Measurements from ENCODE around the genes PRKCD, CACNA2D3 and ERC2.

DNA sequence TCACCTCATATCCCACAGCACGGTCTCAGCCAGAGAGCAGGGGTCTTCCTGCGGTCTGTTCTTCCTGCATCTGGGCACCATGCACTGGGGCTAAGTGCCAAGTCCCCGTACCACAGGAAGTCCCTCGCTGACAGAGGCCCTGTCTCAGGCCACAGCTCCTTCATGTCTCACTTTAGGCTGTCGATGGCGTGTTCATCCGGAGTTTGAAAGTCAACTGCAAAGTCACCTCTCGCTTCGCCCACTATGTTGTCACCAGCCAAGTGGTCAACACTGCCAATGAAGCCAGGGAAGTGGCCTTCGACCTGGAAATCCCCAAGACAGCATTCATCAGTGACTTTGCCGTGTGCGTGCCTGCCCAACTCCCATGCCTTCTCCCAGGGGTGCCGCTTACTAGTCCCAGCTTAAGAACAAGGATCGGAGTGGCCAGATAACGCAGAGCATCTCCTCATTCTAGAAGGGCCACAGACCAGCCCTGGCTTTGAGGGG lies 808 bp downstream of the ITIH1 start:
- CAGE, long polyA plus RNA = no peak
- RRBS = no CpG with 5 or more reads among the region's 15 CpGs

GRCh38 chr3:52800805-52801363 lies 6.3 kb downstream of the ITIH3 start:
- CAGE, long polyA plus RNA = no peak
- RRBS = 96% methylated on average over 4 of the region's 11 CpGs

DNA sequence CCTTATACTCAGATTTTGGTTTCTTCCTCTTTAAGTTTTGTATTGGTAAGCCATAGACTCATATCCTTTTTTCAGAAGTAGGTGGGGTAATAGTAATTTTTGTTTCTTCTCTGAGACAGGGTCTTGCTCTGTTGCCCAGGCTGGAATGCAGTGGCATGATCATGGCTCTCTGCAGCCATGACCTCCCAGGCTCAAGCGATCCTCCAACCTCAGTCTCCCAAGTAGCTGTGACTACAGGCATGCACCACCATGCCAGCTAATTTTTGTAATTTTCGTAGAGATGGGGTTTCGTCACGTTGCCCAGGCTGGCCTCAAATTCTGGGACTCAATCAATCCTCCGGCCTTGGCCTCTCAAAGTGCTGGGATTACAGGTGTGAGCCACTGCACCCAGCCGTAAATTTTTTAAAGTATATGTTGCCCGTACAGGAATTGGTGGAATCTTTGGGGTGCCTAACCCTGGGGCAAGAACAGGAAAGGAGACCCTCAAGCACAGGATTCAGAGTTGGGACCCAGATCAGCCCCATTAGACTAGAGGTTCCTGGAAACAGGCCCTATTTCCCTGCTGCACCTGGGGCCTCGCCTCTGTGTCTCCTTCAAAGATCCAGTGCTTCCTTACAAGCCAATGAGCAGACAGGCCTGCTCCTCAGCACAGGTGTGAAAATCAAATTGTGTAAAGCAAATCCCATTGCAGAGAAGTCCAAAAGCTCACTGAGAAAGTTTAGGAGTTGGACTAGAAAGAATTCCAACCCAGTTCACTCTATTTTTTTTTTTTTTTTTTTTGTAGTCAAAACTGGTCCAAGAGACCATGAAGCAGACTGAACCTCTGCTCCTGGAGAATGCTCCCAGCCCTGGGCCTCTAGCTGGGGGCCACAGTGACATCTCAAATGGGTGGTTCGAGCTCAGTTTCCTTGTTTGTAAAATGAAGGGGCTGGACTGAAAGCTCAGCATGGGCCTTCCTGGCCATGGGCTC lies 17.9 kb downstream of the ITIH3 start:
- CAGE, long polyA plus RNA = no peak
- RRBS = no CpG with 5 or more reads among the region's 9 CpGs

- CAGE, long polyA plus RNA = no peak
- RRBS = 2% methylated on average over 9 of the region's 23 CpGs
These were observed 250 bp downstream of the SFMBT1 start for GRCh38 chr3:53045753-53045892.

GRCh38 chr3:53084185-53085153 lies 38.6 kb upstream of the SFMBT1 start:
- CAGE, long polyA plus RNA = no peak
- RRBS = no CpG with 5 or more reads among the region's 13 CpGs

DNA sequence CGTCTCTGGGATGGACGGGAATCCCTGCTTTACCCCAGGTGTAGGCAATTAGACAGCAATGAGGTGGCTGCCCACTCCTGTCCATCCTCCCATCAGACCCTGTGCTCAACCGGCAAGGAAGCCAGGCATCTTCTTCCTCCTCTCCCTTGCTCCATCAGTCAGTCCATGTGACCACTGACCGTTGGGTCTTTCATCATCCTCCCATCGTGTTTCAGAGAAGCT lies 8.9 kb upstream of the PRKCD start:
- CAGE, long polyA plus RNA = no peak
- RRBS = no CpG with 5 or more reads among the region's 5 CpGs

- CAGE, long polyA plus RNA = no peak
- RRBS = 1% methylated on average over 54 of the region's 109 CpGs
These were observed at the start of gene PRKCD for GRCh38 chr3:53160957-53161872. PRKCD (plus strand) TSS chr3:53161209.

GRCh38 chr3:53162153-53162691 lies 1.2 kb downstream of the PRKCD start:
- CAGE, long polyA plus RNA = no peak
- RRBS = no CpG with 5 or more reads among the region's 14 CpGs

DNA sequence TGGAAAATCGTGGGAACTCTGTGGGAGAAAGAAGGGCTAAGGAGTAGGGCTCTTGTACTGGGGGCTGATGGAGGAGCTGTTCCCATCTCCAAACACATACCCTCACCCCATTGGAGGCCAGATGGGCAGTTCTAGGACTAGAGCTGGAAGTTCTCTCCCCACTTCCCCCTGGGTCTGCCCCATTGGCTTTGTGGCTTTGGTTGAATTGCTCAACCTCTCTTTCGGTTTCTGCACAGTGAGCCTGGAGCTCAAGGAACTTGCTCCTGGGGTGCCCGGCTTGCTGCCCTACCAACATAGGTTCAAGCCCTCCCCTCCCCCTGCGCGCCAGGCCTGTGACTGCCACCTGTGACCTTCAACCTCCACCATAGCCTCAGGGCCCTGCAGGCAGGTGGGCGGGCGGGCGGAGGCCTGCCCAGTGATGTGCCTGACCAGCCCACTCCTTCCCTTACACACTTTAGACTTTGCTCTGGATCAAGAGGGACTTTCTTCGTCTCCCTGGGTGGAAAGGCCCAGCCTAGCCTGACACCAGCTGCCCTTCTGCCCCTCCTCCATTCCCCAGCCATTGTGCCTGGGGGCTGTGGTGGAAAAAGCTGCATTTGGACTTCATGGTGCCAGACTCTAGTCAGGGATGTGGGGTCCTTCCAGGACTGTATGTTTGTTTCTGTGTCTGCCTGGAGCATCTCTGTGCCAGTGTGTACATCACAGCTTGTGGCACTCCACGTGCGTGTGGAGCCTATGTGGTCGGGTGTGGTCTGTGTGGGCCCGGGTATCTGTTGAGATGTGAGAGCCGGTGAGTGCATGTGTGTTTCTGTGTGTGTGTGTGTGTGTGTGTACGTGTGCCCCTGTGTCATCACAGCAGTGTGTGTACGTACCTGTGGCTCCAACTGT lies 9.4 kb downstream of the PRKCD start:
- CAGE, long polyA plus RNA = no peak
- RRBS = no CpG with 5 or more reads among the region's 16 CpGs

GRCh38 chr3:53179381-53180048 lies 18.5 kb downstream of the PRKCD start:
- CAGE, long polyA plus RNA = no peak
- RRBS = no CpG with 5 or more reads among the region's 26 CpGs

DNA sequence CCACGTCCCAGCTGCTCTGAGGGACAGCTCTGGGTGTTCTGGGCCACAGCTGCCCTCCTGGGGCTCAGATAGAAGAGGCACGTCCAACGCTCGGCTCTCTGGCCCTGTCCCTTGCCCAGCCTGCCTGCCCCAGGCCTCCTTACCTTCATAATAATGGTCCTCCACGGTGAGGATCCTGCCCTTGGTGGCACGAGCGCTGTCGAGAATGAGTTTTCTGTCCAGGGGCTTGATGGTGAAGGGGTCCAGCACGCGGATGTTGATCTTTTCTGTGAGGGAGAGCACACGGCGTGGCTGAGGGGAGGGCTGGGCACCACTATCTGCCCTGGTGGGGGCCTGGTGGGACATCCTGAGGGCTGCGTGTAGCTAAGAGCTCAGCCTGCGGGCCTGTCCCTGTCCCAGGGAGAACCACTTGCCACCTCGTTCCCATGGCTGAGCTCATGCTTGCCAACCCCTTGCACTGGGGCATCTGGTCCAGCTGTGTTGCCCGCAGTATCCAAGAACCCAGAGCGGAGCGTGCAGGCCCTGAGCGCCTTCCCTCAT lies 29.1 kb downstream of the TKT start:
- CAGE, long polyA plus RNA = no peak
- RRBS = no CpG with 5 or more reads among the region's 19 CpGs

GRCh38 chr3:53346188-53346957 lies 970 bp downstream of the DCP1A start:
- CAGE, long polyA plus RNA = no peak
- RRBS = no CpG with 5 or more reads among the region's 17 CpGs

DNA sequence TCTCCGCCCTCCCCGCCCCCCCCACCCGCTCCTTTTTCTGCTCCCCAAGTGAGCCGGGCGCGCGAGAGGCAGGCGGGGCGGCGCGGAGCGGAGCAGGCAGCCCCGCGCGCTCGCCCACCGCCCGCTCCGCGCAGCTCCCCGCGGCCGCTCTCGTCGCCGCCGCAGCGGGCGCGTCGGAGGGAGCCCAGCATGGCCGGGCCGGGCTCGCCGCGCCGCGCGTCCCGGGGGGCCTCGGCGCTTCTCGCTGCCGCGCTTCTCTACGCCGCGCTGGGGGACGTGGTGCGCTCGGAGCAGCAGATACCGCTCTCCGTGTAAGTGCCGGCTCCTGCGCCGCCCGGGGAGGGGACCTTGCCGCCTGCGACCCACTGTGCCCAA lies at the start of gene CACNA2D3:
Gene CACNA2D3 (plus strand): TSS at position 28 of the 375 bp plus-strand sequence.
- CAGE, long polyA plus RNA = no peak
- RRBS = 2% methylated on average over 10 of the region's 59 CpGs

DNA sequence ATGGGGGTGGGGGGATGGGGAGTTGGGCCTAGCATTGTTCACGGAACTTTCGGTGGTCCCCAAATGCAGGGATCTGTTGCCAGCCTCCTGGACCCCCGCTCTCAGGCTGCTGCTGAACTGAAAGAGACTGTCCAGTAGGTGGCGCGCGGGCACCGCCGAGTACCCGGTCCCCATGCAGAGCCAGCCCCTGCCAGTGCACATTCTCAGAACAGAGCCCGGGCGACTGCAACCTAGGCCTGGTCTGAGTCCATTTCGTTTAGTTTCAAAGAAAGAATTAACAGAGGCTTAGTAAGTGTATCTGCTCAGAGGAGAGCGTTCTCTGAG lies 74.0 kb downstream of the LRTM1 start:
- CAGE, long polyA plus RNA = no peak
- RRBS = 6% methylated on average over 2 of the region's 13 CpGs

DNA sequence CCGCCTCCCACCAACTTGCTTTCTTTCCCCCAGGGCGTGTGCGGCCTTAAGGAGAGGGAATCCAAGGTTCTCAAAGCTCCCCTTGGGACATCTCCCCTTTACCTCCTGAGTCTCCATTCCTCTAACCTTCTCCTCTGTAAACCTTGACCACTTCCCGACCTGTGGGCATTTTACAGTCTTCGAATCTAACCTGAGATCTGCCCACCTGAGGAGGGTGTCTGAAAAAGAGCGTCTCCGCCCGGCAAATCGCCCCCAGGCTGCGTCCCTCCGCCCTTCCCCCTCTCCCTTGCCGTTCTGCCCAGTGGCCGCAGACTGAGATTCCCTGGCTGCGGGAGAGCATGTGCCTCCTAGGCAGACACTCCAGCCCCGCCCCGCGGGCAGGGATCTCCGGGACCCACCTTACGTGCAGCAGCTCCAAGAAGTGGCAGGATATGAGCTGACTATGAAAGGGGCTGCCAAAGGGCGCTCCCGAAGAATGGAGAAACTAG lies 2.6 kb upstream of the WNT5A start:
- CAGE, long polyA plus RNA = no peak
- RRBS = no CpG with 5 or more reads among the region's 21 CpGs

- CAGE, long polyA plus RNA = no peak
- RRBS = no CpG with 5 or more reads among the region's 5 CpGs
These were observed 110.7 kb upstream of the WNT5A start for GRCh38 chr3:55597747-55598264.

GRCh38 chr3:56468044-56468914 lies at the start of gene ERC2:
ERC2 (minus strand) TSS chr3:56468467.
- CAGE, long polyA plus RNA = no peak
- RRBS = 2% methylated on average over 29 of the region's 89 CpGs

DNA sequence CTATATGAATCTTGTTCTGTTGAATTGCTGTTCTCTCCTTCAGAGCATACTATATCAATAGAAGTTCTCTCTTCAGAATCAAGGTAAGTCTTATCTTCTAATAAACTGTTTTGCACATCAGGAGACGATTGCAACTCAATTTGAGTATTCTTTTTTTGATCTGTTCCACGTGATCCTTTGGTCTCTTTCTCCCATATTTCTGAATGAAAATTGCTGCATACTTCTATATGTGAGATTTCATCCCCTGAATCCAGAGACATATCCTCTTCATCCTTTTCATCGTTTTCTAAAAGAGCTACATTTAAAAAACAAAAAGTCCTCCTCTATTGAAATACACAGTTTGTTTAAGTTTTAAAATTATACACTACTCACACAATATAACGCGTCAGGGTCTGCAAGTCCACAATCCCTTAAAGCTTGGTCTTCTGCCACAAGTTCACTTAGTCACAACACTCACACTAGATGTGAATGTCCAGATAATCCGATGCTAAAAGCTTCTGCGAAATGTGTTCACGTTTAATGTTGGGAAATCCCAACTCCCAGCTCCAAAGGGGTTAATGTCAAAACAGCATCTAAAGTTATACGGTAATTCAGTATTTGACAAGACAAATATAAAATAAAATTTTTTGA lies 59.7 kb downstream of the TASOR start:
- CAGE, long polyA plus RNA = no peak
- RRBS = no CpG with 5 or more reads among the region's 9 CpGs

- CAGE, long polyA plus RNA = no peak
- RRBS = no CpG with 5 or more reads among the region's 4 CpGs
These were observed 42.2 kb upstream of the TASOR start for GRCh38 chr3:56725138-56725773.

DNA sequence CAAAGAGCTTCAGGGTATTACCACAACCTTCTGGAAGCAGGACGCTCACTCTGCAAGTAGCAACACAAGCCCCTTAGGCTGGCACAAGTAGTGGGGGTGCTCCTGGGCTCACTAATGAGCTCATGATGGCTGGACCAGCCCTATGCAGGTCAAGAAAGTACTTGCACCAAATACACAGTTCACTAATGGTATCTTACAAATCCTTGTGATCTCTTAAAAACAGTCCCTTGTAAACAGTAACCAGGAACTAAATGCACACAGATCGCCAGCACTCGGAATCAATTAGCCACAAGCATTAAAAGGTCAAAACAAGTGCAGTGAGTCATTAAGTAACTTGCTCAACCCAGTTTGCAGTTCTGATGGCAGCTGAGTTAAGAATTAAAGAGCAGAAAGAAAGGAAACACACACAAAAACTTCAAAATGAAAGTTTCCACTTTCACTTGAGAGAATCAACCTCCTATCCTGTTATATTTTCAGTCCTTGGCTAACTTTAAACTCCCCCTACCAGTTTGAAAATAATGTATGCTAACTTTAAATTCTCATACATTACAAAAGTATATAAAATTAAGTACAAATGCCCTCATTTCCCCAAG lies 43.2 kb downstream of the ARHGEF3 start:
- CAGE, long polyA plus RNA = no peak
- RRBS = no CpG with 5 or more reads among the region's 3 CpGs